Placental epithelial cell (primary cell): ENCODE measurements around a stretch of chr16.

DNA sequence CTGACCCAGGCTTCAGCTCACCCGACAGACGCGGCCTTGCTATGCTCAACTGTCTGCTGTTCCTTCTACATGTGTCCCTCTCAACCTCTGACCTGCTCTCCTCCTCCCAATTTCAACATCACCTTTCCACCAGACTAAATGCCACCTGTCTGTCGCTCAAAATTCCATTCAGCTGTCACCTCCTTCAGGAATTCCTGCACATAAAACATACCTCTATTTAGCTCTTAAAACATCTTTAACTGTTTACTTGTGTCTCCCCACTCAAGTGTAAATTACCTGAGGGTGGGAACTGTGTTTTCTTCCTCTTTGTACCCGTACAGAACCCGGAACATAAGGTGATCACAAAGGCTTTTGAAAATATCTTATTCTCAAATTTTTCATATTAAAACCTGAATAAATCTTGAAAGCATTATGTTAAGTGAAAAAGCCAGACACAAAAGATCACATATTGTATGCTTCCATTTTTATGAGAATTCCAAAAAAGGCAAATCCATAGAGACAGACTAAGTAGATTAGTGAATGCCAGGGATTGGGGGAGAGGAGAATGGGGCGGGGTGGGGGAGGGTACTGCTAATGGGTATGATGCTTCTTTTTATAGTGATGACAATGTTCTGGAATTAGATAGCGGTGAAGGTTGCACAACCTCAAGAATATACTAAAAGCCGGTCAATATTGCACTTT lies 44.2 kb downstream of the XPO6 start:
- CAGE, long polyA plus RNA = no peak

- CAGE, long polyA plus RNA = no peak
Measured at GRCh38 chr16:28324391-28324922, 32.1 kb downstream of the SBK1 start.

- CAGE, long polyA plus RNA = no peak
Measured at GRCh38 chr16:28497076-28497952, 2.9 kb downstream of the APOBR start.

GRCh38 chr16:28606506-28607553 lies 3.0 kb downstream of the SULT1A1 start:
- CAGE, long polyA plus RNA = no peak

DNA sequence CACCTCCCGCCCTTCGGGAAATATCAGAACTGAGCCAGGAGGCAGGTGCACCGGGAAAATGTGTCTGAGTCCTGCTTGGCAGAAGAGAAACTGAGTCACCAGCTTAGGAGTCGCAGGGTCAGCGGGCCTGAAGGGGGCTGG lies 449 bp downstream of the SH2B1 start:
- CAGE, long polyA plus RNA = no peak

DNA sequence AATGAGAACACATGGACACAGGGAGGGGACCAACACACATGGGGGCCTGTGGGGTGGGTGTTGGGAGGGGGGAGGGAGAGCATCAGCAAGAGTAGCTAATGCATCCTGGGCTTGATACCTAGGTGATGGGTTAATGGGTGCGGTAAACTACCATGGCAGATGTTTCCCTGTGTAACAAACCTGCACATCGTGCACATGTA lies 1.5 kb upstream of the RABEP2 start:
- CAGE, long polyA plus RNA = no peak

DNA sequence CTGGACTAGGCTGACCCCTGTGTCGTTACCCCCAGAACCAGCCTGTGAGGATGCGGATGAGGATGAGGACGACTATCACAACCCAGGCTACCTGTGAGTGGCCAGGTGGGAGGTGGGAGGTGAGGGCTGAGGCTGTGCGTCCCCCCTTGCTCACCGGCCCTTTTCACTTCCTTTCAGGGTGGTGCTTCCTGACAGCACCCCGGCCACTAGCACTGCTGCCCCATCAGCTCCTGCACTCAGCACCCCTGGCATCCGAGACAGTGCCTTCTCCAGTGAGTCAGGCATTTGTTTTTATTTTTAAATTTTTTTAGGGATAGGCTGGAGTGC lies 1.7 kb downstream of the LAT start:
- CAGE, long polyA plus RNA = no peak

GRCh38 chr16:29074645-29075685 lies 90.1 kb downstream of the LAT start:
- CAGE, long polyA plus RNA = no peak

DNA sequence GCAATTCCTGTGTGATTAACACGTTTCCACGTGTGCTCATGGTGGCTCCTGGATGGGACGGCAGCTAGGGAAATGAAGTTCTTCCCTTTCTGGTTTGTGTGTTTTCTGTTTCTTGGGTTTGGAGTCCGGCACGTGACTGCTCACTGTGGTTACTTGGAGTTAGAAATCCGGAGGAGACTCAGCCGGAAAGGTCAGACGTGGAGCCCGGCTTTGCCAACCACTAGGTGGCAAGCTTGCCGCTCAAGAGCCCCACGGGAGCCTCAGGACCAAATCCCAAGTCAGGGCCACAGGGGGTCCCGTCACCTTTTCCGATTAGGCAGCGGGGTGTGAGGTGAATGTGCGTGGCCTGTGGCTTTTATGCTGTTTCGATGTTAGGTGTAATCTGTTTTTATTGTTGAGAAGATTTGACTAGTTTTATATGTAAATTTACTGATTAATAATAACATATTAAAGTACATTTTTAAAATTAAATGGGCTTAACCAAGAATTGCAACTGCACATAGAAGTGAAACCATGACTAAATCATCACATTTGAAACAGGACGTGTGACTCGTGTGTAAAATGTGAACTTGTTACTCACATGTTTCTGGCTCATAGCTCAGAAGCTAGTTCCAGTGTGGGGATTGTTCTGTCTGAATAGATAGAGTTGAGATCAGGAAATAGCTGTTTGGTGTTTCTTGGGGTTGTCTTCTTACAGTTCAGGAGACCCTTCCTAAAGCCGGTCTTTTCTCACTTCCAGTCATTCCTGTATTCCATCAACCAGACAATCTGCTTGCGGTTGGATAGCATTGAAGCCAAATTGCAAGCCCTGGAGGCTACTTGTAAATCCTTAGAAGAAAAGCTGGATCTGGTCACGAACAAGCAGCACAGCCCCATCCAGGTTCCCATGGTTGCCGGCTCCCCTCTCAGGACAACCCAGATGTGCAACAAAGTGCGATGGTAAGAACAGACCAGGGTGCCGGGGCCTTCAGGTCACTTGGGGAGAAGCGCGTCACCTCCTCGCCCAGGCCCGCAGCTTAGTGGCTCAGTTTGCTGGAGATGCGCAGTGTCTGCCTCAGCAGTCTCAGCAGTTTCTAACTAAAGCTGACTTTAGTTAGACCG lies 130.9 kb downstream of the LAT start:
- CAGE, long polyA plus RNA = no peak

DNA sequence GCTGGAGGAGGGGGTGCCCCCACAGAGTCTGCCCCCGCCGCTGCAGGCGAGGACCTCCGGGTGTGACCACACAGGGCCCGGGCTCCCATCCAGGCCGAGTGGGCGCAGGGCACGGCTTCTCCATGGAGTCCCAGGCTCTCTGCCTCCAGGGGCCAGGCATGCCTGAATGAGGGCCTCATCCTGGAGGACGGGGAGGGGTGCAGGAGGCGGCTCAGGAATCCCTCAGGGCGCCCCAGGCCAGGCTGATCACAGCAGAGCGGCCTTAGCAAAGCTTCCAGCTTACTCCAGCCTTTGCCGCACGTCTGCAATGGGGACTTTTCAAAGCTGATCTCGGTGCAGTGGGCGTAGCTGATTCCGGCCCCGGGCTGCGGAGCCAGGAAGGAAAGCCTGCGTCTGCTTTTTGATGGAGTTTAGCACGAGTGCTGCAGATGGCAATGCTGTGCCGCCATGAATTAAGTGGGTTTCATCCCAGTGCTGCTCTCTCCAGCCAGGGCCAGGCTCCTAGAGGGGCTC lies 146.5 kb downstream of the LAT start:
- CAGE, long polyA plus RNA = no peak

DNA sequence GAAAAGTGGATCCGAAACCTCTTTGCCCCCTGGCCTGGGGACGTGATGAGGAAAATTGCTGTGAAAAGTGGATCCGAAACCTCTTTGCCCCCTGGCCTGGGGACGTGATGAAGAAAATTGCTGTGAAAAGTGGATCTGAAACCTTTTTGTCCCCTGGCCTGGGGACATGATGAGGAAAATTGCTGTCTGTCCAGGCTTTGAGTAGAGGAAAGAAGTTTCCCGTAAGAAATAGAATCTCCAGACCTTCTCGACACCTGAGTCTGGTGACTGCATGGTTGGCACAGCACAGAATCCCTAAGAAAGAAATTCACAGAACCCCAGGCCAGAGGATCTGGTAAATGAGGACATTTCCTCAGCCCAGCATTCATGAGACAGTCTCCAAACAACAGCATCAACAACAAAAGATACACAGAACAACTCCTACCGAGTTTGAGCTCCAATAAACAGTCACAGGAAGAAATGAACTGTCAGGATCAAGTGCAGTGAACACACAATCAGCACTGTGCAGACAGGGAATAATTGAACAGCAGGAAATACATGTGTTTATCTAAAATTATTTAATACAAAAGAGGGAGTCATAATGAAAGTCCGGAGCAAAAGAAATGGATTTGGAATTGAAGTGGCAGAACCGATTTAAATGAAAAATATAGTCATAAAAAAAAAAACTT lies 189.0 kb downstream of the LAT start:
- CAGE, long polyA plus RNA = no peak

- CAGE, long polyA plus RNA = no peak
Measured at GRCh38 chr16:29200161-29200952, 206.2 kb downstream of the NPIPB11 start.

GRCh38 chr16:29203183-29204071 lies 203.1 kb downstream of the NPIPB11 start:
- CAGE, long polyA plus RNA = no peak

DNA sequence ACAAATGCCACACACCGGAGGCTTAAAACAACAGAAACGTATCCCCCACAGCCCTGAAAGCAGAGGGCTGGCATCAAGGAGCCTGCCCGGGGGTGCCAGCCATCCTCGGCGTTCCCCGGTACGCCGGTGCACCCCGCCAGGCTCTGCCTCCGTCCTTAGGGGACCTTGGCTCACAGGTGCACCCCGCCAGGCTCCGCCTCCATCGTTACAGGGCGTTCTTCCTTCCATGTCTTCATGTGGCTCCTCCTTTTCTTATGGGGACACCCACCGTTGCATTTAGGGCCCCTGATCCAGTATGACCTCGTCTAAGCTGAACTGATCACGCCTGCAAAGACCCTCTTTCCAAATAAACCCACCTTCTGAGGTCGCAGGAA lies 151.5 kb downstream of the NPIPB11 start:
- CAGE, long polyA plus RNA = no peak

GRCh38 chr16:29262662-29263149 lies 143.8 kb downstream of the NPIPB11 start:
- CAGE, long polyA plus RNA = no peak

DNA sequence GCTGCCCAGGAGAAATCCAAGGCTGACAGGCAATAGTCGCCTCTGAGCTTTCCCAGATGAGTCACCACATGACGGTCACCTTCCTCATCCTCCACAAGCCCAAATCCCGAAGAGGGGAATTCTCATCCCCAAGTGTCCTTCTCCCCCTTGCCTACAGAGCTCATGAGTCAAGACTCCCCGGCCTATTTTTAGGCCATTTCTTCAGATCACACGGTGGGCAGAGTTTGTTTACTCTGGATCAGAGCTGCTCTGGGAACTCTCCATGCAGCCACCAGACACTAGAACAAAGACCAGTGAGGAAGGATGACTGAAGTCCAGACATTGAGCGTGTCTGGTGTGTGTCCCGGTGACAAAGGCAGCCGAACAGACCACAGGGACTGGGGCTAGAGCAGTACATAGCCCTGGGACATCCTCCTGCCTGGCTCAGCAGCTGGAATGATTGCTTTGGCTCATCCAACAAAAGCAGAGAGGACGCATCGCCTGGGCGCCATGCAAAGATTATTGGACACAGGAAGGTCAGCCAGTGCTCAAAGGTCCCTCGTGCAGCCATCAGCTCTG lies 134.4 kb downstream of the NPIPB11 start:
- CAGE, long polyA plus RNA = no peak

DNA sequence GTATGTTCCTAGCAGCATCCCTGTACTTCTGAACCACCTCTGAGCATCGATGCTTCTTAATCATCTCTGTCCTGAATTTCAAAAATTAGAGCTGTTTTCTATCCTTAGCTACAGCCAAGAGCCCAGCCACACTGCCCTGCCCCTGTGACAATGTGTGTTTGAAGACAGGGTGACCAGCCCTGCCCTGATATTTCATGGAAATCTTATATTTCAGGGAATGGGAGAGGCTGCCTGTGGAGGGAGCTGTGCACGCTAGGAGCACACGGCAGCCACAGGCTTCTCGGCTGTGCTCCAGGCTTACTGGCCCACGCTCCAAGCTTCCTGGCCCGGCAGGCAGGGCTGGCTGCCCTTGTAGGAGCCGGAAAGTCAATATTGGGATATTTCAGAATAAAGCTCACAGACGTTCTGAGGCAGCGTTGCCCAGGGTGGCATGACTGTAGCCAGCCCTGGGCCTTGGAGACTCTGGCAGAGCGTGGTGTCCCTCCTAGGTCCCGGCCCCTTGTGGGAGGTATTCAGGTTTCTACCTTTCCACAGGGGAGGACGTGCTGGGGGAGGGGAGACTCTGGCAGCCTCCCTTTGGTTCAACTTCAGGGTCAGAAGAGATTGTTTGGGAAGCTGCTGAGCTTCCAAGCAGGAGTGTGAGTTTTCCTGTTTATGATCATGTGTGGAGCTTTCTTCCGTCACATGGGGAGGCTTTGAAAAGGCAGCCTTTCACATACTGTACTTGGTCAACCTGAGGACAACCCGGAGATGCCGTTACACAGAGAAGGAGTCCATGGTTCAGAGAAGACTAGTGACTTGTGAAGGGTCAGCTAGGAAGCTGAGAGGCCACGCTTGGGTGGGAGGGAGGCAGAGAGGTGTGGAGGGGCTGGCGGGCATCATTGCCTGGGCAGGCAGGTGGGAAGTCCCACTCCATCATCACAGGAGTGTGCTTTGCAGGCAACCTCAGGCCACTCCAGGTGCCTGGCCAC lies 95.5 kb downstream of the NPIPB11 start:
- CAGE, long polyA plus RNA = no peak

DNA sequence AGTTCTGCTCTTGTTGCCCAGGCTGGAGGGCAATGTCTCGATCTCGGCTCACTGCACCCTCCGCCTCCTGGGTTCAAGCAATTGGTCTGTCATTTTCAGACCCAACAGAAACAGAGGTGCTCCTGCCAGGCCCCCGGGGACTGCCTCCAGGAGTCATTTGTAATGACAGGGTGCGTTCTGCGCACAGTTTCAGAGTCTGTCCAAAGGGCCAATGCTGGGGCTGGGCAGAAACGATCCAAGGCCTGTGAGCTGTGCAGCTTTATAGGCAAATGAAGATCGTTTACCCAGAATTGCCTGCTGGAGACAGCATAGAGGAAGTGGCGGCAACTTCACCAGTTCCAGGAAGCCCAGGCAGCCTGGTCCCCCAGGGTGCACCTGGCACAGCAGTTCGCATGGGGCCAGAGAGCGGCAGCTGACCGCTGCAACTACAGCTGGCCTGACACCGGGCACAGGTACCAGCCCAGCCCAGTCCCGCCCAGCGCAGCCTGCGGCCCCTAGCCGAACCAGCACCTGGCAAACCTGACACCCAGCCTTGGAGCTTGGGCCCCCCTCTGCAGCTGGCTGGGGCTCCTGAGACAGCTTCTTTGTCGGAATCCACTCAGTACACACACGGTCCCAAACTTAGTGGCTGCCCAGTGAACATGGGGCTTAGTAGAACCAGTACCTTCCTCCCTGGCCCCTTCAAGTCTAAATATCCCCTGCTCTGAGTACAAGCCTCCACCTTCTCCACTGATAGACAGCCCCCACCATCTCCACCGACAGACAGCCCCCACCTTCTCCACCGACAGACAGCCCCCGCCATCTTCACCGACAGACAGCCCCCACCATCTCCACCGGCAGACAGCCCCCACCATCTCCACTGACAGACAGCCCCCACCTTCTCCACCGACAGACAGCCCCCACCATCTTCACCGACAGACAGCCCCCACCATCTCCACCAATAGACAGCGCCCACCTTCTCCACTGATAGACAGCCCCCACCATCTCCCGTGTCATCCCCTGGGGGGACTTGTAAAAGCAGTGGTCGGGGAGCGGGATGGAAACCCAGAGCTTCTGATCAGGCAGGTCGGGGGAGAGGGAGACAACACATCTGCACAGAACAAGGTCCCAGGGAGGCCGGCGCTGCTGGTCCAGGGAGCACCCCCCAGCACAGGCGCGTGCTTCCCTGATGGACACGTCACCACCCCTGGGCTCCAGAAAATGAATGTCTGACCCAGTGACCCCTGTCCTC lies 62.7 kb upstream of the SPN start:
- CAGE, long polyA plus RNA = no peak

GRCh38 chr16:29611607-29611986 lies 51.5 kb upstream of the SPN start:
- CAGE, long polyA plus RNA = no peak

GRCh38 chr16:29698548-29699779 lies 20.0 kb downstream of the QPRT start:
- CAGE, long polyA plus RNA = no peak